Bronchus fibroblast of lung (primary cell): Measurements from ENCODE around the genes SLC25A39, ITGA2B and CCDC43.

DNA sequence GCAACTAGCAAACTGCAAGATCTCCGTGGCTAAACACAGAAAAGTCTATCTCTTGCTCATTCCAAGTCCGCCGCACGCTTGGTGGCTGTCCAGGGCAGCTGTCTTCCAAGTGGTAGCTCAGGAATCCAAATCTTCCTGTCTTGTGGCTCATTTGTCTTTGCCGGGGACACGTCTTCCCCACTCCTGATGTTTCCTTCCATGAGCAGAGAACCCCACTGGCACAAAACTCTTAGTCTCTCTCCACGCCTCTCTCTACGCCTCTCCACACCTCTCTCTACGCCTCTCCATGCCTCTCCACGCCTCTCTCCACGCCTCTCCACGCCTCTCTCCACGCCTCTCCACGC, 4.9 kb upstream of the CD300LG start:
- RAMPAGE, long total RNA = no peak

- RAMPAGE, long total RNA = no peak
Observed at GRCh38 chr17:44025017-44025724, 10.4 kb upstream of the TMEM101 start.

DNA sequence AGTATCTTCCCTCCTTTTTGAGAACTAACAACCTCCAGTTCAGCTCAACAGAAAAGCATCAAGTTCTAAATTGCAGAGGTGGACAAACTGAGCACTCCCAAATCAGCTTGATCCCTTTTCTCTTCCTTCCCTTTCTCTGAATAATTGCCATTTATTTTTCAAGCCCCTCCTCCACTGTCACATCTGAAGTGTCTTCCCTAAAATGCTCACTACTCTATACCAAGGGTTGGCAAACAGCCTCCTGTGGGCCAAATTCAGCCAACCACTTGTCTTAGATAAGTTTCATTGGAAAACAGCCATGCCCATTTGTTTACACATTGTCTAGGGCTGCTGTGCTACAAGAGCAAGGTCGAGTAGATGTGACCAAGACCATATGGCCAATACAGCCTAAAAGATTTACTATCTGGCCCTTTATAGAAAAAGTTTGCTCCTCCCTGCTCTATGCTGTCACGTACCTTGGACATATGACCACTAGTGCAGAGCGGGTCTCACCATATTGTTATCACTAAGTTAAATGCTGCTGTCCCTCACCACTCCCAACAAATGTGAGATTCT, 13.4 kb downstream of the LSM12 start:
- RAMPAGE, long total RNA = no peak

GRCh38 chr17:44065514-44065907, 960 bp downstream of the LSM12 start:
- RAMPAGE, long total RNA = no peak

DNA sequence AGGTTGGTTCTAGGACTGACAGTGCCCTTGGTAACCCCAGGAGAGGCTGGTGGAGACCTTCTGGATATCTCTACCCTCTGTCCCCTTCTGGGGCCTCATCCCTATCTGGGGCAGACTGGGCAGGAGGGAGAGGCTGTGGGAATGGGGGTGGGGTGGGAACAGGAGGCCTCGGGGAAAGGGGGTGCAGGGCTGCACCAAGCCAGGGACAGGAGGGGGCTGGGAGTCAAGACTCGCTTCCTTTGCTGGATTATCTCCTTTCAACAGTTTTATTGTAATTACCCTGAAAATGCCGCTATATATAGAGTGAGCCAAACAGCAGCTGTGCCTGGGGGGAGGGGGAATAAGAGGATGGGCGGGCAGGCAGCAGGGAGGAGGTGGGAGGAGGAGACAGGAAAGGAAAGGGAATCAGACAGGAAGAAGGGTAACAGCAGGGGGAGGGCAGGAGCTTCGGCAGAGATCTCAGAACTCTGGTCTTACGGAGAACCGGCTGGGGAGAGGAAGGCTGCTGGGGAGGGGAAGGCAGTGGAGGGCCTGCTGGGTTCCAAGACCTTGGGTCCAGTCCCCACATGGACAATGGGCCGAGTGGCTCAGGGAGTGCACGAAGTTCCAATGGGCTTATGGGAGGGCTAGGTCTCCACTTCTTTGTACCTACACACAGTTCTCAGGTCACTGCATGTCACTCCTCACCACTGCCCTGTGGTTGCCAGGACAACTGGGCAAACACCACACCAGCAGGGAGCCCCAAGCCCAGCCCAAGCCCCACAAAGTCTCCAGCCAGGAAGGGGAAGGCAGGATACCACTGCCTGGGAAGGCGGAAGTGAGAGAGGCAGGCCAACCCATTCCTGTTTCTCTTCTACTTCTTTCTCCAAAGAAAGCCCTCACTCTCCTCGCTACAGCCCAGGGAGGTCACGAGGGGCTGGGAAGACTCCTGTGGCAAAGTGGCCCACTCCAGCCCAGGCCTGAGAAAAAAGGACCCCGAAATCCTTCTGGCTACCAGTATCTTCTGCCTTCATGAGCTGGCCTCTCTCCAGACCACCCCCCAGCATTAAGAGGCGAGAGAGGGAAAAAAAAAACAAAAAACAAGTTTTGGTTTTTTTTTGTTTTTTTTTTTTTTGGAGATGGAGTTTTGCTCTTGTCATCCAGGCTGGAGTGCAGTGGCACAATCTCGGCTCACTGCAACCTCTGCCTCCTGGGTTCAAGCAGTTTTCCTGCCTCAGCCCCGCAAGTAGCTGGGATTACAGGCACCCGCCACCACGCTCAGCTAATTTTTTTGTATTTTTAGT, 25.3 kb downstream of the G6PC3 start:
- RAMPAGE, long total RNA = no peak

- RAMPAGE, long total RNA = no peak
Observed at GRCh38 chr17:44108633-44109508, 14.6 kb downstream of the HDAC5 start.

DNA sequence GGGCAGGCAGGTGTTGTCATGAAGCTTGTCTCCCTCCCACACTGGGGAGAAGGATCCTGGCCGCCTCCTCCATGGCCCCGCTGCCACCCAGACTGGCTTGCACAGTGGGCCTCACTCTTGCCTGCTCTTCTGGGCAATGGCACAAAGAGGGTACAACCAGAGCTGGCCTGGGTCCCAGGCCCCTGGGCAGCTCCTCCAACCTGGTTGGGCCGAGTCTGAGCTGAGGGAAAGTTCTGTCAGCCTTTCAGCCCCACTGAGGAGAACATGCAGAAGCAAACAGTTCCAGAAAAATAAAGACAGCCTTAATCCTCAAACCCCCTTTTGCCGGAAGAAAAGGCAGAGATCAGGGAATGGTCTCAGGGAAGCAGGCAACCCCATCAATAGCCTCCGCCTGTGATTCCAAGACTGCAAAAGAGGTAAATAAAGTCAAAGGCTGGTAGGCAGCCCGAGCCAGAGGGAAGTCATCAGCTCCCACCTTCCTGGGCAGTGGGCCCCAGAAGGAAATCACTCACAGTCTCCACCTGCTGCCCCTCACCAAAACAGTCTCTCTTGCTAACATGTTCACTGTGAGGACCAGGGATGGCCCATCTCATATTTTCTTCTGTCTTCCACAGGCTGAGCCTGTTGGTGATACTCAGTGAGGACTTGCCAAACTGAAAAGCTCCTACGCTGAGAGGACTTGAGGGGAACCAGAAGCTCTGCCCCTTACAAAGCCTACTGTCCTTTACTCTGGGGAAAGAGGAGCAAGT, 8.8 kb downstream of the HDAC5 start:
- RAMPAGE, long total RNA = no peak

DNA sequence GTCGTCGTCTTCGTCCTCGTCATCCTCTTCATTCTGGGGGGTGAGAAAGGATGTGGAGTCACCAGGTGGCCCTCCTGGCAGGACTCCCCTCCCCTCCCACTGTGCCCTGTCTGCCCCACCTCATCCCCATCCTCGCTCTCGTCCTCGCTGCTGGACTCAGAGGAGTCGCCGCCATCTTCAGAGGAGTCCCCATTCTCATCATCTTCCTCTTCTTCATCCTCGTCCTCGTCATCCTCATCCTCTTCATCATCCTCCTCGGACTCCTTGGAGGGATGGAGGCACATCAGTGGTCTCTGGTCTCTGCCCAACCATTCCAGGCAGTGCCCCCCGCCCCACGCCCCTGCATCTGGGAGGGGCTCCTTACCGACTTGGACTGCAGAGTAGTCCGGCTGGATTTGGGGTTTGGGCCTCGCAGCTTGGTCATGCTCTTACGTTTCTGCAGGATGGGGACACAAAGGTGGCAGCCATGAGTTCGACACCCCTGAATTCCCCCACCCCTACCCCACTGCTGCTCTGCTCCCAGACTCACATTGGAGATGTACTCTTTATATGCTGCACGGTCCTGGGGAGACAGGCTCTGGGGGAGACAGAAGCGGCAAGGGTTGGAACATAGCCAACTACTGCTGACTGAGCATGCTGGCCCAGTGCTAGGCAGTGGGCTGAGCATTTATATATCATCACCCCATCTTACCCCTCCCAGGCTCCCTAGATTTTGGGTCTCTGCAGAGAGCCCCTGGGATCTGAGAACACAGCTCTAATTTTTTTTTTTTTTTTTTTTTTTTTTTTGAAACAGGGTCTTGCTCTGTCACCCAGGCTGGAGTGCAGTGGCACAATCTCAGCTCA, 7.9 kb upstream of the ATXN7L3 start:
- RAMPAGE, long total RNA = no peak

DNA sequence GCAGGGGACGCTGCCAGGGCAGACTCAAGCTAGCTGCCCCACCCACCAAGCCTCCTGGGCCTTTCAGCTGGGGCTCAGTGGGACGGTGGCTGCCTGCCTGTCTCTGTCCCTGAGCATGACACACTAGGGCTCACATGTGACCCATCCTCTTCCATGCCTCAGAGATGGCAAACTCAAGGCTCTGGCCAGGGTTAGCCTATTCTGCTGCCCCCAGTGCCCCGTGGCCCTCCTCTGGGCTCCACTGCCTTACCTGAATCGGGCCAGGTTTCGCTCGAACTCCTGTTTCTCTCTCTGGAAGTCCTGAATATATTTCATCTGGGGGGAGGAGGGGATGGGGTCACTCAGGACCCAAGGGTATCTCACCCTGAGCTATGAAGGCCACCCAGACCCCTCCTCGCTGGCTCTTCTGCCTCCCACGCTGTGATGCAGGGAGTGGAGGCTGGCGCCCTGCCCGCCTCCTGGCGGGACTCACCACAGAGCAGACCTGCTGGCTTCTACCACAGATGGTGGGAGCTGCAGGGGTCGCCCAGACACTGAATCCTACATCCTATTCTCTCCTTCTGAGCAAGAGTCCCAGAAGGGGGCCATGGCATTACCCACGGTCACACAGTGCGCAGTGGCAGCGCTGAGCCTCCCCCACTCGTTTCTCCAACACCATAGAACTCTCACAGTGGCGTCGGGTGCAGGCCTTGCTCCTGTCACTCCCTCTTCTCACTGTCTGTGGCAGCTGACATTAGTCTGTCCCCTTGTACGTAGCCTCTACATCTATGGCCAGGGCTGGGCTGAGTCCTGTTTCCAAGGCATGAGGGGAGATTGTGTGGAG, 6.3 kb downstream of the UBTF start:
- RAMPAGE, long total RNA = no peak

- RAMPAGE, long total RNA = start-site peak on the minus strand at chr17:44220843-44220892, 83 and 39 reads in 2 replicates
Observed at GRCh38 chr17:44220548-44221176, 1.2 kb upstream of the UBTF start.

GRCh38 chr17:44324161-44325102, at the start of gene SLC25A39:
SLC25A39 (minus strand) TSS chr17:44324823.
- RAMPAGE, long total RNA = no peak

DNA sequence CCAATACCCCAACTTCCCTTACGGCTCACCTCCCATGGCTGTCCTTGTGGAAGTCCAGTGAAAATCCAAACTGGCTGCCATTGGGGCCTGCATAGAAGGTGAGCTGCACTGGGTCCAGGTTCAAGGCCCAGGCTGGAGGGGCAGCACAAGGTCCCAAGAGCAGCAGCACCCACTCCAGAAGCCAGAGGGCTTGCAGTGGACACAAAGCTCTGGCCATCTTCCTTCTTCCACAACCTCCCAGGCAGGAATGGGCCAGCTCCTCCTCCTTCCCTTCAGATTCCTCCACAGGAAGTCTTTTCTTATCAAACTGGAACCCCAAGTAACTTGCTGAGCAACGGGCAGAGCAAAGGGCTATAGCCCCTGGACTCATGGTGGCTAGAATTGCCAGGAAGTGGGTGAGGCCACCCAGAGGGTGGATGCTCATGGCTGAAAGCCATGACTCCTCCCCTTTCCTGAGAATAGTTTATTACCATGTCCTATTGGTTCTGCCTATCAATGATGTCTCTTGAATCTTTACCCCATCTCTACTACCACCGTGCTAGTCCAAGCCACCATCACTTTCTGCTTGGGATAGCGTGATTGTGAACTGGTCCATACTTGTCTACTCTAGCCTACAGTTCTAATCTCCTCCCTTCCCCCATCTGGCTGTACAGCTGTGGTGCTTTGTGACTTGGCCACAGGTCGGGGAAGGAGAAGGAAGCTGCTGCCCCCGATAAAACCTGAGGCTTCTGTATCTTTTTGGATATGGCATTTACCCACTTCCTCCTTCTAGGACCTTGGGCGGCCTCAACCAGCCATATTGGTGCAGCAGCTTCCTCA, at the start of gene ITGA2B:
ITGA2B (minus strand) TSS at position 393 of the 819 bp plus-strand sequence.
- RAMPAGE, long total RNA = no peak

DNA sequence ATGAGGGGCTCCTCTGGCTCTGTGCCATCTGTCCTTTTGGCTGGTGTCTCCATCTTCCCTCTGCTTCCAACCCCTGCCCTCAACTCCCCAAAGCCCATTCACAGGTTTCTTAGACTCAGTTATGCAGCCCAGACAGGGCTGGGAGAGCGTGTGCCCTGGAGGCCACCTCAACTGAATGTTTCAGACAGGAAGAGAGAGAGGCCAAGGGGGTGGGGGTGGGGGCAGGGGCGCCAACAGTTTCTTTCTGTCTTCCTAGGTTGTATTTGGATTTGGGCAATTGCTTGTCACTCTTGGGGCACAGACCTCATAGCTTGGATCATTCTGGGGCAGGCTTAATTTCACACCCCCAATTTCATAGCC, 14.9 kb upstream of the FZD2 start:
- RAMPAGE, long total RNA = no peak

DNA sequence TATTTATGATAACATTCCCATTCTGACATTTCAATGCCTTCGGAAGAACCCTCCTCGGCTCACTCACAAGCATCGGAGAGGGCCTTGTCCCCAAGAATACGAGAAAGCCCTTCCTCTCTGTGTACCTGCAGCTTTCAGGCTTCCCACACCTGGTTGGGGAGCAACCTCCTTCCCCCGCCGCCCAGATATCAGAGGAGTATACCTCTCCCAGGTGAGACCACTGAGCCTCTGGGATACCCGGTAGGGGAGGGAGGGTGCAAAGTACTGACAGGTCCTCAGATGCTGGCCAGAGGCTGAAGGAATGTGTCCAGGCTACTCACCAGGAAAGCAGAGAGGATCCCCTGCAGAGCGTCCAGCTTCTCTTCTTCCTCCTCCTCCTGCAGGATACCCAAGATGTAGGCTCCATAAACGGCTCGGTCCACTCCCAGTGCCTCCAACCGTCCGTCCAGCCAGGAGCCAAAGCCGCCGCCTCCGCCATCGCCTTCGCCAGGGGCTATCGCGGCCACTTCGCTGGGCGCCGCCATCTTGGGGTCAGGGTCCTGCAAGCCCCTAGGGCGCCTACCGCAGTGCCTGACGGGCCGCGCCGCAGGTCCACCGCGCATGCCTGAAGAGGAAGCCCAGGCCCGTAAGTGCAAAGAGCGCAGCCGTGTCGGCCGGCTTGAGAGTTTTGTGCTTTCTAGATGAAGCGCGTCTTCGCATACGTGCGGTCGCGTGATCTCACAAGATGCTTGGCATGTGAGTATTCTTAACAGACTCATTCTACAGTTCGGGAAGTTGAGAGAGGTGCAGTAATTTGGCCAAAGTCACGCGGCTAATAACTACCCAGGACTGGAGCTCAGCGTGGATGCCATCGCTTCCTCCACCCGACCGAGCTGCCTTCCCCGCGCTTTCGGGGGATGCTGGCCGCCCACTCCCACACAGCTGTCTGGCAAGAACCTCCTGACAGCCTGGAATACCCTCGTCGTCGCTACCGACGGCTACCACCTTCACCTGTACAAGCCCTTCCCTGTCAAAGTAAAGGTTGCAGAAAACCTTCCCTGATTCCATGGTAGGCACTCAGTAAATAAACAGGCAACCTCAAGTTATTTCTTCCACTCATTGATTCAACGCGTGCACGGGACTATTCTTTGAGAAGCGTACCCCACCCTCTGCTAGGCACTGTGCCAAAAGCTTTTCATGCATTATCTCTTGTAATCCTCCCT, at the start of gene CCDC43:
CCDC43 (minus strand) TSS at position 547 of the 1,202 bp plus-strand sequence.
- RAMPAGE, long total RNA = no peak

DNA sequence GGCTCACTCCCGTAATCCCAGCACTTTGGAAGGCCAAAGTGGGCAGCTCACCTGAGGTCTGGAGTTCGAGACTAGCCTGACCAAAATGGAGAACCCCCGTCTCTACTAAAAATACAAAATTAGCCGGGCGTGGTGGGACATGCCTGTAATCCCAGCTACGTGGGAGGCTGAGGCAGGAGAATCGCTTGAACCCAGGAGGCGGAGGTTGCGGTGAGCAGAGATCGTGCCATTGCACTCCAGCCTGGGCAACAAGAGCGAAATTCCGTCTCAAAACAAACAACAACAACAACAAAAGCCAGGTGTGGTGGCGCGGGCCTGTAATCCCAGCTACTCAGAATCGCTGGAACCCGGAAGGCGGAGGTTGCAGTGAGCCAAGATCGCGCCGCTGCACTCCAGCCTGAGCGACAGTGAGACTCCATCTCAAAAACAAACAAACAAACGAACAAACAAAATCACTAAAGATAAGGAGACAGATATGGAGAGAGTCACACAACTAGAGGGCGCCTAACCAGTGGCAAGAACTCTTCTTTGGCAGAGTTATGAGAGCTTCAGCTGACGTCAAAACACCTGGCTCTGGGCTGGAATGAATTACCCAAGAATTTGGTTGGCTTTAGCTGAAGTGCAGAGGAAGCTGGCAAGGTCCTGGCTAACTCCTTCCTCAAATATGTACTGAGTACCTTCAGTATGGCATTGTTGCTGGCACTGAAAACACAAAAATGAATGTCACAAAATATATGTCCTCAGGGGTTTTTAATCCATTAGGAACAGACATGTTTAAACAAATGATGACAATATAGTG, 1.3 kb upstream of the CCDC43 start:
- RAMPAGE, long total RNA = no peak

DNA sequence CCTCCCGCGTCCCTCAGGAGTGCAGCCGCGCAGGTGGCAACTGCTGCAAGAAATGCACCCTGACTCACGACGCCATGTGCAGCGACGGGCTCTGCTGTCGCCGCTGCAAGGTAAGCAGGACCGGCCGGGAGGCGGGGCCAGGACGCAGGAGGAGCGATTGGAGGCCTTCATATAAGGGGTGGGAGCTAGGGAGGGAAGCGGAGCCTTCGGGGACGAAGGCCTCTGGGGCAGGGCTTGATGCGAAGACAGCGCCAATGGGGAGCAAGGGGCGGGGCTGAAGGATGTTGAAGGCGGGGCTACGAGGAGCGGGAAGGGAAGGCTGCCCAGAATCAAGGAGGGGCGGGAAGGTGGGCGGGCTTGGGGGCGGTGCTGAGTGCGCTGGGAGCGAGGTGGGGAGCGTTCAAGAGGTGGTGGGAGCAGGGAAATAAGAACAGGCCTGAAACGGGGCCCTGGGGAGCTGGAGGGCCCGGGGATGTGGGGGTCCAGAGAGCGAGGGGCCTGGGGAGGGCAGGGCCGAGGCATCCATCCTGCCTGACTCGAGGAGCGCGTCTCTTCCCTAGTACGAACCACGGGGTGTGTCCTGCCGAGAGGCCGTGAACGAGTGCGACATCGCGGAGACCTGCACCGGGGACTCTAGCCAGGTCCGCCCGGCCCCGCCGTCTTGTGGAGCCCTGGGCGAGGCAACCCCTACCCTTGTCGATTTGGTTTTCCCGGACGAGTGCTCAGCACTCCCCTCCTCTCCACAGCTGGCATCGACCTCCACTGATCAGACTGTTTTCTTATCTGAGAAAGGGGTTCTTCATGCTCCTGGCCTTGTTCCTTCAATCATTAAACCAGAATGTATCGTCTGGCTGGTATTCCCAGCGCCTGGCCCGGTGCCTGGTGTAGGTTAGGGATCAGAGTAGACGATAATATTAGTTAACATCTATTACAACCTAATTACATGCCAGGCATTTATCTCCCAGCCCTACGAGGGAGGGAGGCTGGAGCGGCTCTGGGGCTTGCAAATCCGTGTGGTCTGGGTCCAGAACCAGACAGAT, 17.1 kb downstream of the ADAM11 start:
- RAMPAGE, long total RNA = no peak

DNA sequence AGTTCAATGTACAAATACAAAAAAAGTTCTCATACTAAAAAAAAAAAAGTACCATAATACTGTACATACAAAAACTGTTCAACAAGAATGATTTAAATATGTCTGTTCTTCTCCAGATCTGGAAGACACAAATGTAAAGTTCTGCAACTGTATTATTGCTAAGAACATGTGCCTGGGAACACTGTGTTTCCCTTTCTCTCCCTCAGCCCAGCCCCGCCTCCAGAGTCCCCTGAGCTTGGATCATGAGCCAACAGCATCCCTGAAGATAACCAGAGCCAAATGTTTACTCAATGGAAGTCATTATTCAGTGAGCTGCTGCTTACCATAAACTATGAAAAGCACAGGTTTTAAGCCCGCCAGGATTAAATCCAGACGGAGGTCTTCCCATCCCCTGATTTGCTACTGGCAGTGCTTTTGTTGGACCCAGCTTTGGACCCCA, 25.8 kb downstream of the GJC1 start:
- RAMPAGE, long total RNA = no peak

DNA sequence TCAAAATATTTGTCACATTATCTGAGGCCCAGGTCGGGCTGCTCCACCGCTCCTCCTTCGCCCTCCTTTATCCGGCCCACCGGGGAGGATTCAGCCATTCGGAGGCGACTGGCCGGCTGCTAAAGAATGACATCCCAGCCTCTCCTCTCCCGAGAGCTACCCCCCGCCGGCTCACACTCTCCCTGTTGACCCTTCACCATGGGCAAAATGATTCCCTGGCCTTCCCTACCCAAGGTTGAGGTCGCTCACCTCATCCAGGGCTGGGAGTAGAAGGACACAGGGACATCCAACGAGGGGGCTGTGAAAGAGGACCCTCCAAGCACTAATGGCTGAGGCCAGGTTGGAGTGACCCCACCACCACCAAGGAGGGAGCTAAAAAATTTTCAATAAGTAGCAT, 1.4 kb upstream of the C1QL1 start:
- RAMPAGE, long total RNA = no peak

GRCh38 chr17:44987237-44988130, 19.4 kb upstream of the C1QL1 start:
- RAMPAGE, long total RNA = no peak

- RAMPAGE, long total RNA = no peak
Observed at GRCh38 chr17:45018457-45018781, 33.0 kb downstream of the DCAKD start.